ENCODE measurements around the gene EIF5.

- PRO-cap, result no peak
Observed at GRCh38 chr14:103109504-103110552, 13.4 kb upstream of the TNFAIP2 start.

- PRO-cap, result no peak
Observed at GRCh38 chr14:103154812-103155506, 31.7 kb downstream of the TNFAIP2 start.

DNA sequence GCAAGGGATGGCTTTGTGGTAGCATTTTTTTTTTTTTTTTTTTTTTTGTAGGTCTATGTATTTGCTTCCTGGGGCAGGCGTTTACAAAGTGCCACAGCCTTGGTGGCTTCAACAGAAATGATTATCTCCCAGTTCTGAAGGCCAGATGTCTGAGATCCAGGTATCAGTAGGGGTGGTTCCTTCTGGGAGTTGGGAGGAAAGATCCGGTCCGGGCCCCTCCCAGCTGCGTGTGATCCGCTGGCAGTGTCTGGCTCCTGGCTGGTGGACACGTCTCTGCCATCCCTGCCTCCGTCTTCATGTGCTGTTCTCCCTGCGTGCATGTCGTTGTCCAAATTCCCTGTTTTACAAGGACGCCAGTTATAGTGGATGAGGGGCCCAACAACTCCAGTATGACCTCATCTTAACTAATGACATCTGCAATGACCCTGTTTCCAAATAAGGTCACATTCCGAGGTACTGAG lies 72.9 kb downstream of the TNFAIP2 start:
- PRO-cap, result no peak

DNA sequence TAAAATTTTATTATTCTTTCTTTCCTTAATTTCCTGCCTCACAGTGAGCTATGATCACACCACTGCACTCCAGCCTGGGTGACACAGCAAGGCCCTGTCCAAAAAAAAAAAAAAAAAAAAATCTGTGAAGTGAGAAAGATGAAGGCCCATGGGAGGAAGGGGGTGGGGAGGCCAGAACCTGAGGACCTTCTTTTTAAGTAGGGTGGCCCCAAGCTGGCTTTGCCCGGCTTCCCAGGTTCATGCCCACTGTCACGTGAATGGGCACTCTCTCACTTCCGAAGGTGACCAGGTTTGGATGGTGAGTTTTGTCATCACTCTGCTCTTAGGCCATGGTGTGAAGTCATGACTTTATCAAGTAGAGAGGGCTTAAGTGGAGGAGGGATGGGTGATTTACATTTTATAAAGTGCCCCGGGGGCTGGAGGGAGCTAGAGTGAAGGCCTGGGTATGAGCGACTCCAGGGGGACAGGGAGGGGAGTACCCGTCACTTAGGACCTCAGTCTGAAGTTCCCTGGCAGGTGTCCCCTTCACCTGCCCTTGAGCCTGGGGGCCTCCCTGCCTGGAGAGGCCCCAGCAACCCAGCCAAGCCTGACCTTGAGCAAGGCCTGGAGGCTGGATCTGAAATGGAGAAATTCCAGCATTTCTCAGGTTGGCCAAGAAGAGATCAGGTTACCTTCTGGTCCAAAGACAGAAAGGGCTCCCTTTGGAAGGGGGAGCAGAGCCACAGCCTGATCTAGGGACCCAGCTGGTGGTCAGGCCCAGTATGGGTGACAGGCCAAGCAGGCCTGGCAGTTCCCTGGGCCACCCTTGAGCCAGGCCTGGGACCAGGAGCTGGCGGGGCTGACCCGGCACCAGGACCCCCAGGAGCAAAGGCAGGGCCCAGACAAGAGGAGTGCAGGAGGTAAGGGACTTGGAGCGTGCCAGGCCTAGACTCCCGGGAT lies 82.5 kb downstream of the TNFAIP2 start:
- PRO-cap, result no peak

GRCh38 chr14:103208688-103209978 lies 85.9 kb downstream of the TNFAIP2 start:
- PRO-cap, result no peak

GRCh38 chr14:103331952-103332504 lies 2.0 kb upstream of the EIF5 start:
- PRO-cap, result no peak

DNA sequence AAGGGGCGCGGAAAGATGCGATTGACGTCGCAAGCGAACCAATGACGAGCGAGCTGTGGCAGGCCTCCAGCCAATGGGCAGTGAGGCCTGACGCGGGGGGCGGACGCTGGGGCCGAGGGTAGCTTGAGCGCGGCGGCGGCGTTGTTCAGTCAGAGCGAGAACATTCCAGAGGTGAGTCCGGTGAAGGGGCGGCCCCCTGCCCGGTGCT lies at the start of gene EIF5:
Gene EIF5, plus strand, starts transcription at position 148 of the 208 bp plus-strand sequence.
- PRO-cap, result bidirectional peak, plus-strand start at position 148 of the sequence, minus-strand start outside the sequence

GRCh38 chr14:103334360-103334719 lies 303 bp downstream of the EIF5 start:
- PRO-cap, result bidirectional peak, plus-strand start at chr14:103334556, minus-strand start at chr14:103334380

DNA sequence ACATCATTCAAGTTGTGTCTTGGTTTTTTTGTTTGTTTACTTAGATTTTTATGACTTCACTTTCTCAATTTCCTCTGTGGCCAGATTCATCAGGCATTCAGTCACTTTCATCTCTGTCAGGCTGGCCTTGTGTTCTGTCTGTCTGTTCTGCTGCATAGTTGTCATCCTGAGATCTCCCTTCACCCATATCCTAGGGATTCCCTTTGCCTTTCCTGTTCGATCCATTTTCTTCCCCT lies 10.1 kb downstream of the MARK3 start:
- PRO-cap, result no peak

GRCh38 chr14:103474790-103475267 lies 47.8 kb downstream of the CKB start:
- PRO-cap, result no peak

DNA sequence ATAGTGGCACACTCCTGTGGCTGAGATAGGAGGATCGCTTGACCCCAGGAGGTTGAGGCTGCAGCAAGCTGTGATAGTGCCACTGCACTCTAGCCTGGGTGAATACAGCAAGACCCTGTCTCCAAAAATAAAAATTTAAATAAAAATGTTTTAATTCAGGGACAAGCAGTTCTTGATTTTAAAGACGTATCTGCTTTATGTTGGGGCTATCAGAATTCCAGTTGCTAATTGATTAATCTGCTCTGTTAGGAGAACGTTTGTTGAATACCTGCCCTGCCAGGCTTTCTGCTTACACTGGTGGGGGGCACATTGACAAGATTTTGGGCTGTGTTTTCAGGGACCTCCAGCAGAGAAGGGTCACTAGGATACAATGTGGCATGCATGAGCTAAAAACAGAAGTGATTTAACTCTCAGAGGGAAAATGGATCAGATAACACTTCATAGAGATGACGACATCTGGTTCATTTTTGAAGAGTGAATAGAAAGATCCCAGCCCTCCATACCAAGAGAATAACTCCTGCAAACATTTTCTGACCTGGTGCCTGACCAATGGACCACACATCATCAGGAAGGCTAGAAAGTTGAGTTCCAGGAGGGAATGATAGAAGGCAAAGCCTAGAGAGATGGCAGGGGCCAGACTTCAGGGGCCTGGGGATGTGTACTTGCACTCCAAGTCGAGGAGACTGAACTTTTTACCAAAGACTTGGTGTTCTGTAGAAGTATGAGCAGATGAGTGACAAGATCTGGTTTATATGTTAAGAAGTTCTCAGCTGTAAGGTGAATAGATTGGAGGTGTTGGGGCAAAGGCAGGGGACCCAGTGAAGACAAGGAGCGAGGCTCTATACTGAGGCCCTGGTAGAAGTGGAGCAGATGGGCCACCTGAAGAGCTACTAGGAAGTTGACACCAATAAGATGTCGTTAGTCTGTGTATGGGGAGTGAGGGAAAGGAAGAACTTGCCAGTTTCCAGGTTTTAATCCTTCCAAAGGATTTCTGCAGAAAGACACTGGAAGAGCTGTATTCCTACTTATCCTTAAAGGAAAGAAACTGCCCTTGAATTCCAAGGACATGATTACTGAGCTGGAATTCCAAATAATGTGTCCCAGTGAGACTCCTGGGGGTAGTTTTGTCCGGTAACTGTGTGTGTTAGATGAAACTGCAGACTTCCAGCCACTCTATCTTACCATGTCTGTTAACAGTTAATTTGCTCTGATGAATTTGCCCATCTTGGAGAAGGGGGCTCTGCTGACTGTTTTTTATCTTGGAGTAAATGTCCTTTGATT lies 33.5 kb downstream of the CKB start:
- PRO-cap, result no peak

DNA sequence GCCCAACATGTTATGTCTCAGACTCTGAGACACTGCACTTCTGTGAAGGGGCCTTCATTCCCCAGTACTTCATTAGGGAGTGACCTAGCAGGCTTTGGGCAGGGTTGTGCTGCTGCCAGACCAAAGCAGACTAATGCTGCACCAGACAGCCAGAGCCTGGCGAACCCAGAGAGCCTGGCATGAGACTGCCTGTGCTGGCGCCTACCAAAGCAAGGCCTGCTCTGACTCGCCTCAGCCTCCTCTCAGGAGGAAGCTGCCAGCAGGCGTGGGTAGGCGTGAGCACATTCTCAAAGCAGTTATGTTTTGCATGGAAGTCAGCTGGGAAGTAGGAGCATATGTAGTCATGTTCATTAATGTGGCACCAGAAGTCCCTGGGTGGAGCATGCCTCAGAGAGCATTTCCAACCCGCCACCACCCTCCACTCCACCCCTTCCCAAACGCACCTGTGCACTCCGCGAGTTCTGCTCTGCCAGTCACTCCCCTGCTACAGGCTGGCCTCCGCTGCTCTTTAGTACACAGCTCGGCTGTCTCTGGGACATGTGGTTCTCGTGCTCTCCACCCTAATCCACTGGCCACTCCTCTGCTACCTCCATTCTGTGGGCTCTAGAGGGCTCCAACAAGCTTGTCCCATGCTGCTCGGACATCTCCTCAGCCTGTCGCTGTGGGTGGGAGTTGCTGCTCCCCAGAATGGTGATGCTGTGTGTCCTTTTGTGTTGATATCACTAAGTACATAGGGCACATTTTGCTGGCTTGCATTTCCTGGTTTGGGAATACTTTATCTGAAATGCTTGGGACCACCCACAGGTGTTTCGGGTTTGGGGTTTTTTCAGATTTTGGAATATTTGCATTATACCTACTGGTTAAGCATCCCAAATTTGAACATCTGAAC lies 9.5 kb downstream of the CKB start:
- PRO-cap, result no peak

DNA sequence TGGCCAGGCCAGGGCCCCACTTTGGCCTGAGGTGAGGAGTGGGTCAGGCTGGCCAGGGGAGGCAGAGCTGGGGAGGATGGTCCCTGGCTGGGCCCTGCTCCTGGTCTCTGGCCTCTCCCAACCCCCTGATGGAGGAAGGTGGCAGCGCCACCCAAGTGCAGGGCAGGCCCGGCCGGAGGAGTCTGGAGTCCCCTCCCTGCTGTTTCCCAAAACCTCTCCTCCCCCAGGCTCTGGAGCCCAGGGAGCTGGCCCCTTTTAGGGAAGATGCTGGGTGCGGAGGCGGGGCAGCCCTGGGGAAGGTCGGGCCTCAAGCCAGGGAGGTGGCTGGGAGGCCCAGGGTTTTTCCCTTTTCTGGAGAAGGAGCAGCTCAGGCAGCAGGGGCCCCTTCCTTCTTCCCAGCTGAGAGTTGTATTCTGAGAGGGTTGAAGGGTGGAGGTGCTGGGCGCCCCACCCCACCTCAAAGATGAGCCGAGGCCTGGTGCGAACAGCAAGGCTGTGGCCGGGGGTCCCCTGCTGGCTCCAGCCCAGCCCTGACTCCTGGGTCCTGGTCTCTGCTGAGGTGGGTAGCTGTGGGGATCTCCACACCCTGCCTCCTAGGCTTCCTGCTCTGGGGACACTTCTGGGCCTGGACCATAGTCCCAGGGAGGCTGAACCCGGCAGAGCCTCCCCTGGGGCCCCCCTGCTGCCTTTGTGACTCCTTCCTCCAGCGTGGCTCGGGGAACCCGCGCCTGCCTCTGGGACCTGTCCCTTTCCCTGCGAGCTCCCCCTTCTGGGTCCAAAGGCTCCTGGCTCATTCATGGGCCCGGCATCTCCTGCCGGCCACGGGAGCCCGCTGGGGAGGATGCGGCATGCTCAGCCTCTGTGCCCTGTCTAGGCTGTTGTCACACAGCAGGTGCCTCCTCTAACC lies 4.2 kb downstream of the TRMT61A start:
- PRO-cap, result no peak

DNA sequence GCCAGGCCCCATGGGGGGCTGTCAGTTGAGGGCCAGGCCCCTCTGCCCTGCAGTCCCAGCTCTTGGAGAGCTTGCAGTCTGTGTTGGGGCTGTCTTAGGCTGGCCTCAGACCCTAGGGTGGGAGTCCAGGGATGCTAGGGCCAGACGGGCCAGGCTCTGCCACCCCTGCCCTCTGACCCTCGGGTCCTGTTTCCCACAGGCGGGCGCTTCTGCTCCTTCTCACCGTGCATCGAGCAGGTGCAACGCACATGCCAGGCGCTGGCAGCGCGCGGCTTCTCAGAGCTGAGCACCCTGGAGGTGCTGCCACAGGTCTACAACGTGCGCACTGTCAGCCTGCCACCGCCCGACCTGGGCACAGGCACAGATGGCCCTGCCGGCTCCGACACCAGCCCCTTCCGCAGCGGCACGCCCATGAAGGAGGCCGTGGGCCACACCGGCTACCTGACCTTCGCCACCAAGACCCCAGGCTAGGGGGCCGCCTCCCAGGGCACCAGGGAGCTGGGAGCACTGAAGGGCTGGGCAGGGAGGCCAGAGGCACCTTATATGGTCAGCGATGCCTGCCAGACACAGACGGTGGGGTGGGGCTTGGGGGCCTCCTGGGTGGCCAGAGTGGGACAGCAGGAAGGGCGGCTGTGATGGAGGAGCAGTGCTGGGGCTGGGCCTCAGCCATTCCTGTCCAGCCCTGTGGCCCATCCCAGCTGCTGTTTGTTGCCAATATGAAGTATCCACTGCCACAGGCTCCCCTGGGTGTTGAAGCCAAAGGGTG lies 5.5 kb downstream of the TRMT61A start:
- PRO-cap, result no peak

GRCh38 chr14:103558803-103559440 lies 3.5 kb downstream of the BAG5 start:
- PRO-cap, result no peak

- PRO-cap, result no peak
Observed at GRCh38 chr14:103679283-103679695, 36.0 kb downstream of the XRCC3 start.

DNA sequence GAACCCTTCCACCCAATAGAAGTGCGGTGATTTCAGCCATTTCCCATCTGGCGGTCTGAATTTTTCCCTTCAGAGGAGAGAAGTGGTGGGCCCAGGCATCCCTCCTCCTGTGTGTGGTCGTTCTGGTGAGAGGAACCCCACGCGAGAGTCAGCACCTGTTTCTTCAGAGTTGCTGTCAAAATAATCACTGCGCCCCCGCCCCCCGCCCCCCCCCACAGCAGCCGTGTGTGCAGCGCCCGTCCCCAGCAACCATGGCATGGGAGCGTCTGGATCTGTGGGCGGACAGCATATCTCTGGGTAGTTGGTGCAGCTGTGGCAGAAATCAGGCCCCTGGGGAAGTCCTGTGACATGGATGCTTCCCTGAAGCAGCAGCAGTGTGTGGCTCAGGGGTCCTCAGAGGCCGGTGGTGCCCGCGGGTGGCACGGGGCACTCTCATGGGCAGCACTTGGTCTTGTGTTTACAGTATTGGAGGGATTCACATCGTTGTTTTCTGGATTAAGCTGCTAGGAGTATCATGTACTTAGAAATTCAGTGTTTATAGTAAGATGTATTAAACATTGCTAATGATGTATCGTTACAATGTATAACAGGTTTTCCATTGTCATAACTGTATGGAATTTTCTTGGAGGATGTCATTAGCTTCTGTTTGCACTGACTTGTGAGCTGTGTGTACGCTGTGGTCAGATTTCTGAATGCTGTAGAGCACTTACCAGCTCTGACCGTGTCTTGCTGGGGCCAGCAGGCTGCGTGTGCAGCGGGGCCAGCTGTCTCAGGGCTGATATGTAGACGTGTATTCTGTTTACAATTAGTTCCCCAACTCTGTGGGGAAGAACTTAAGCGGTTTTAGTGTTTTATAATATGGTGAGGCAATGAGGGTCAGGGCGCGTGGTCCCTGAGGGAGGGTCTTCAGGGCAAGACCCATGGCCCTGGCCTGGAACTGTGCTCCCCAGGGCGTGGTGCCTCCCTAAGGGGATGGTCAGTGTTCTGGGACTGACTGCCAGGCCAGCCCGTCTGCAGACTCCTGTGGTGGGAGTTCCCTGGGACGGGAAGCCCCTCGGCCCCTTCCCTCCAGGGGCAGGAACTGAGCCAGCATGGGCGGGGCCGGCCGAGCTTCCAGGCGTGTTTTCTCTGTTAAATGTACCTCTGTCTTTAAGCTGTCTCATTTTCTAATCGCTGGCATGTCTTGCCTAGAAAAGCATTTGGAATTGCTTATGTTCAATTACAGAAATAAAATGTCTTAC lies 18.9 kb downstream of the XRCC3 start:
- PRO-cap, result no peak

- PRO-cap, result no peak
Observed at GRCh38 chr14:103710688-103711265, 4.5 kb downstream of the XRCC3 start.

GRCh38 chr14:103716158-103716464 lies 501 bp downstream of the ZFYVE21 start:
- PRO-cap, result no peak

DNA sequence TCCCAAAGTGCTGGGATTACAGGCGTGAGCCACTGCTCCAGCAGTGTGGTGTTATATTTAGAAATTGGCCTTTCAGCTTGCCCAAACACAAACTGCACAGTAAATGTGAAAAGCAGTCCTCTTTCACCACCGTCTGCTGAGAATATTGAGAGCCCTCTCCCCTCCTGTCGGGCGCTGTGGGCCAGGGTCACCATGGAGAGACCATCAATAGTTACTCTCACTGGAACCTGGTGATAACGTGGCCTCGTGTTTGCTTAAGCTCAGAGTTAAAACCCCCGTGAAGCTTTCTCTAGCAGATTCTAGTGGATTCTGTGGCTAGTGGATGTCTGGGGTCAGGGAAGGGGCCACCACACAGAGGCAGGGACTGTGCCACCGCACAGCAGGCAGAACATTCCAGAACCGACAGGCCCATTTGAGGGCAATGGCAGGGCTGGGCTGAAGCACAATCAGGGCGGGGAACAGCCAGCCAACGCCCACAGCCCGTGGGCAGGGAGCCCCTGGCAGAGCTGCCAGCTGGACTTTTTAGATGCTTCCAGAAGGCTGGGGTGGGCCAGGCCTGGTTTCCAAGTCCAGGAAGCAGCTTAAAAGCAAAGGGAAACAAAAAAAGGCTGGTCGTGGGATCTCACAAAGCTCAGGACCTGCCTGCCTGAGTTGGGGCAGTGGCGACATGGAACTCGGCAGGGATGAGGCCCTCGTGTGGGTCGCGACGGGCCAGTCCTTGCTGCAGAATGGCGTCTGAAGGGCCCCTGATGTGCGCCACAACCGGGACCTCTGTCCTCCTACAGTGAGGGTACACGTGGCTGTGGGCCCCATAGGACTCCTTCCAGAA lies 7.5 kb downstream of the ZFYVE21 start:
- PRO-cap, result no peak

Data from SUDHL5 (cell line).